SK-N-SH (cell line): ENCODE data around the genes THAP11, LCAT and NFATC3.

DNA sequence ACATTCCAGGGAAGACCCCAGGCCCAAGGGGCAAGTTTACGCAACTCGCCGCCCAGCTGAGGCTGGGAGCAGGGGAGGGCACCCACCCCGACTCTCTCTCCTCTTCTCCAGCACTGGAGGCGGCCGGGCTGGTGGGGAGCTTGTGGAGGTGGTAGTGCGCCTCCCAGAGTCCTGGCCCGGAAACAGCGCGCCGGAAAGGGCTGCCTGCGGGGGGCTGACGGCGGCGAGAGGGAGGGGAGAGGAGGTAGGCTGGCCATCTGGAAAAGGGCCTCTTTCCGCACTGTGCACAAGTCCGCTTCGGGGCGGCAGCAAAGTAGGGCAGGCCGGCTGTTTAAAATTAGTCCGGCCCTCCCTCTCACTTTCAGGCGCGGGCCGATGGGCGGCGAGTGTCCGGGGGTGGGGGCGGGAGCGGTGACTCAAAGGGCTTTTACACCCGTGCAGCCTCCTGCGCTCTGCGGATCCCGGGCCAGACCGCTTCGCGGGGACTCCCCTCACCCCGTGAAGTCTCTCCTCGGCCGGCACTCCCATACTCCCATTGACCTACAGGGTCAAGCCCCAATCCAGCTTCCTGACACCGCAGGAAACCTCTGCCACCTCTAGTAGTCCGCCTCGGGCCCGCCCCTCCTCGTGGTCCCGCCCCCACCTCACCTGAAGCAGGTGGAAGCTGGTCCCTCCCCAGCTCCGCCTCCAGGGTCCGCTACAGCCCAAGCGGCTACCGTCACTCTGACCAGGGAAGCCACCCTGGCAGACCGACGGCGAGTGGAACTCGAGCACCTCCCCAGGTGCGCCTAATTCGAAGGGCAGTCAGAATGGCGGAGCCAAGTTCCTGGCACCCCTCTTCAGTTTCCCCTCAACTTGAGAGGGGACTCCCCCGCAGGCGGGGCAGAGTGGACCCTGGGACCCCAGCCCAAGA lies 843 bp downstream of the FHOD1 start:
- RRBS = 2% methylated on average over 22 of the region's 58 CpGs
CAGE:
- cytosol, long polyA plus RNA = no peak
- long polyA plus RNA = no peak
- nucleus, long polyA plus RNA = no peak

DNA sequence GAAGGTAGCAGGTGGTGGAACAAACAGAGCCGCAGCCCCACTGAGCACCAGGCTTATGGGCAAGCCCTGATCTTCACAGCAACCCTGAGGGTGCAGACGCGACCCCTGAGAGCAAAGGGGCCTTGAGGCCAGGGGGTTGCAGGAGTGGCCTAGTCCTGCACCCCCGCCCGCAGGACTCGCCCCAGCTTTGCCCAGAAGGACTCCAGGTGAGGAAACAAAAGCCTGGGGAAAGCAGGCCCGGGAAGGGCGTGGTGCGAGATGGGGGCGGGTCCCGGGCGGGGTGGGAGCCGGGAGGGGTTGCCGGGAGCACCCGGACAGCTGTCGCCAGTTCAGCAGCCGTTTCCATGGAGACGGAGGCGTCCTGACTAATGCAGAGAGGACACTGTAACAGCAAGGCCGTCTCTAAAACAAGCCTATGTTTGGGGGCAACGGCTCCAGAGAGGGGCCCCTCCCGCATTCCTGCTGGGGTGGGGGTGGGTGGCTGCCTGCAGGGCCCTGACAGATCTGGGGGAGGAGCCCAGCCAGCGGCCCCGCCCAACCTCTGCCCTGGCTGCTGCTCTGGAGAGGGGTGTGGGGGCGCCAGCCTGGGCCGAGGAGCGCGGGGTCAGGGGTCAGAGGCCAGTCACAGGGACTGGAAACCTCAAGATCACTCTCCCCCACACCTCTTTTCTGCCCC lies 2.9 kb upstream of the TPPP3 start:
- RRBS = no CpG with 5 or more reads among the region's 28 CpGs
CAGE:
- cytosol, long polyA plus RNA = no peak
- long polyA plus RNA = no peak
- nucleus, long polyA plus RNA = no peak

GRCh38 chr16:67448337-67448981 lies 17.5 kb downstream of the HSD11B2 start:
- RRBS = no CpG with 5 or more reads among the region's 9 CpGs
CAGE:
- cytosol, long polyA plus RNA = no peak
- long polyA plus RNA = no peak
- nucleus, long polyA plus RNA = no peak

DNA sequence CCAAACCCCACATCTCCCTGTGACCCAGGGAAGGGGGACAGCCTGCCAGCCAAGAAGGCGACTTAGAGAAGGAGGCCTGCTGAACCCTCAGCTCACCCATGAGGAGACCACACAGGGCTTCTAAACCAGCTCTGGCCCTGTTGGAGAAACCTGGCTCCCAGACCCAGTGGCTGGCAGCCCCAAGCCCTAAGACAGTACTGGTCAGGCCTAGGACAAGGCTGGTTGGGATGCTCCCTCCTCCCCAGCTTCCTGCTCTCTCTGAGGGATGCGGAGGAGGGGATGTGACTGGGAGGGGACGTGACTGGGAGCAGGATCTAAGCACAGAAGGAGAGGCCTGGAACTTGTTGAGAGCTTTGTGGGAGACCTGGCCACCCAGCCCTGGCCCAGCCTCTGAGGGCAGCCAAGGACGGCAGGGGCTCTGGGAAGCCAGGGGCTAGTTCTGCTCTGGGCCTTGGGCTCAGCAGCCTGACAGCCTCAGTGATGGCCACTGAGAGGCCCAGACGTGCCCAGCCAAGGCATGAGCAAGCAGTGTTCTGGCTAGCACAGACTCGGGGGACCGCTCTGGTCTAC lies 22.9 kb downstream of the ATP6V0D1 start:
- RRBS = no CpG with 5 or more reads among the region's 7 CpGs
CAGE:
- cytosol, long polyA plus RNA = no peak
- long polyA plus RNA = no peak
- nucleus, long polyA plus RNA = no peak

DNA sequence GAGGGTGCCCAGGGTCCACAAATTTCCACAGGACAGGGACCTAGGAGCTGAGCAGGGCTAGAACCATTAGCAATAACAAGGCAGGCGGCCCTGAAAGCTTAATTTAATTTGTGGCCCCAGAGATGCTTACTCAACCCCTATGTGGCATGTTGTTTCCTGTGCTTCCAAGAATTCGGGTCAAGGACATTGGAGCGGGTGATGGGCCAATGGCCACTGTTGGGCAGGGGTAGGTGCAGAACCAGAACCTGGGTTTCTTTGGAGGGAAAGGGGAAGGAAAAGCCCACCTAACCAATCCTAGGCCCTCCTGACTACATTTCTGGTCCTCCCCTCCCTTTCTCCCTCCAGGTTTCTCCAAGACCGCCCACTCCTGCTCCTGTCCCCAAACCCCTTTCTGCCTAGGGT lies 419 bp upstream of the AGRP start:
- RRBS = no CpG with 5 or more reads among the region's 4 CpGs
CAGE:
- cytosol, long polyA plus RNA = no peak
- long polyA plus RNA = no peak
- nucleus, long polyA plus RNA = no peak

DNA sequence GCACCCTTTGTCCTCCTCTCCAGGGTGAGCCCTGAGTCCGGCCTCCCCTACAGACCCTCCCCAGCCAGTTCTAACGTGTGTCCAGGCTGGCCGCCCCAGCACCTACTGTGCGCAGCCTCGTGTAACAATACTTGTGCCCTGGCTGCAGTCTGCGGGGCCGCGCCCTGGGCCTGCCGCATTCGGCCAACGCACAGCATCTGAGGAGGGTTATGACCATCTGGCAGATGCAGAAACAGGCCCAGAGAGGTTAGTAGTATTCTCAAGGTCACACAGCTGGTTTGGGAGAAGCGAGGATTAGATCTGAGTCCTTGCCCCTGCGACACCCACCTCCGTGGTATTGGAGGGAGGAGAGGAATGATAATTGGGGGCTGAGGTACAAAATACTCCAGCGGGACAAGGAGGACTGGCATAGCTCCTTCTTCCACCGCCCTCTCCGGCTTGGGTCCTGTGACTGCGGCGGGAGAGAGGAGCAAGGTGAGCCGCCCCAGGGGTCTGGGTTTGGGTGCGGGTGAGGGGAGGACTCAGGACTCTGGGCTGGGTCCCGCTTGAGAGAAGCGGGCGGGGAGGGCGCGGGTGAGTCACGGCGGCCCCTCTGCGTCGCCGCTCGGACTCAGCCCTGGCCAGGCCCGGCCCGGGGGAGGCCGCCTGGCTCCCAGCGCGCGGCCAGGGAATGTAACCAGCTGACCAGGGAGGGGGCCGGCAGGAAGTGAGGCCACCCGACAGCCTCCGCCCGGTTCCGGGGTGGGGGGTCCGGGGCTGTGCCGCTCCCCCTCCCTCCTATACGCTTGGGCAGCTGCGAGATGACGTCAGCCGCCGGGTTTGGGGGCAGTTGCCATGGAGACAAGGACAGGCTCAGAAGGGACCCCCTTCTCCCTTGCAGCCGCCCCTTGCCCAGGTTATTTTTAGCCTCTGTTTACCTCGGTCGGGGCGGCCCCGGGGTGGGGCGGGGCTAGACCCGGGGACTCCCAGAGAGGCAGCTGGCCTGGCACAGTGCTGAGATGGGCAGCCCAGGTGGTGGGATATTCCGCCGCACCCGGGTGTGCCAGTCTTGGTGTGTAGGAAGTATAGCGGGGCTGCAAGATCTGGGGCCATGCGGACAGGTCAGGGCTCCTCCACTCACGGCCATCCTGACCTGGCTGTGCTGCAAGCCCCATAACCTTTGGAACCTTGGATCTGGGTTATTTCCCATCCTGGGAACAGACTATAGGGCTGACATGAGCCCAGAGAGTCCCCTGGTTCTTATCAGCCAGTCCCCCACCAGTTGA lies 1.4 kb downstream of the RIPOR1 start:
- RRBS = 10% methylated on average over 17 of the region's 63 CpGs
CAGE:
- cytosol, long polyA plus RNA = no peak
- long polyA plus RNA = no peak
- nucleus, long polyA plus RNA = no peak

GRCh38 chr16:67539859-67540987 lies 11.6 kb downstream of the RIPOR1 start:
- RRBS = no CpG with 5 or more reads among the region's 29 CpGs
CAGE:
- cytosol, long polyA plus RNA = no peak
- long polyA plus RNA = no peak
- nucleus, long polyA plus RNA = no peak

DNA sequence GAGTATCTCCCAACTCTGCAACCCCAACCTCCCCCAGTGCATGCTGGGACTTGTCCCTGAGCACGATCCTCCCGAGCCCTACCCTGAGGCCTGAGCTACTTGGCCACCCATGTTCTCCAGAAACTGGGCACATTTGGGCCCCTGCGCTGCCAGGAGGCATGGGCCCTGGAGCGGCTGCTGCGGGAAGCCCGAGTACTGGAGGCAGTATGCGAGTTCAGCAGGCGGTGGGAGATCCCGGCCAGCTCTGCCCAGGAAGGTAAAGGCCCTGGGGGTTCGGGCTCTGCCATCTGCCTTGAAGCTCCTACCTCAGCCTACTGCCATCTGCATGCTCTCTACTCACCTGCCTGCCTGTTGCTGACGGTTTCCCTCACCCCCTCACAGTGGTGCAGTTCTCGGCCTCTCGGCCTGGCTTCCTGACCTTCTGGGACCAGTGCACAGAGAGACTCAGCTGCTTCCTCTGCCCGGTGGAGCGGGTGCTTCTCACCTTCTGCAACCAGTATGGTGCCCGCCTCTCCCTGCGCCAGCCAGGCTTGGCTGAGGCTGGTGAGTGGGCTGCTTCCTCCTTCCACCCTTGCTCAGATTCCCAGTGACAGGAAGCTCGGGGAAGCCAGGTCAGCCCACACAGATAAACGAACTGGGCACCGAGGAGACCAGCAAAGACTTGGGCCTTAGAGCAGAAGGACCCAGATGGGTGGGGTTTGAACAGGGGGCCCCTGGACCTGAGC lies 16.1 kb downstream of the RIPOR1 start:
- RRBS = no CpG with 5 or more reads among the region's 20 CpGs
CAGE:
- cytosol, long polyA plus RNA = no peak
- long polyA plus RNA = no peak
- nucleus, long polyA plus RNA = no peak

- RRBS = under 1% methylated on average over 26 of the region's 81 CpGs
CAGE:
- cytosol, long polyA plus RNA = no peak
- long polyA plus RNA = no peak
- nucleus, long polyA plus RNA = no peak
Observed at GRCh38 chr16:67562915-67563533, 698 bp downstream of the CTCF start.

DNA sequence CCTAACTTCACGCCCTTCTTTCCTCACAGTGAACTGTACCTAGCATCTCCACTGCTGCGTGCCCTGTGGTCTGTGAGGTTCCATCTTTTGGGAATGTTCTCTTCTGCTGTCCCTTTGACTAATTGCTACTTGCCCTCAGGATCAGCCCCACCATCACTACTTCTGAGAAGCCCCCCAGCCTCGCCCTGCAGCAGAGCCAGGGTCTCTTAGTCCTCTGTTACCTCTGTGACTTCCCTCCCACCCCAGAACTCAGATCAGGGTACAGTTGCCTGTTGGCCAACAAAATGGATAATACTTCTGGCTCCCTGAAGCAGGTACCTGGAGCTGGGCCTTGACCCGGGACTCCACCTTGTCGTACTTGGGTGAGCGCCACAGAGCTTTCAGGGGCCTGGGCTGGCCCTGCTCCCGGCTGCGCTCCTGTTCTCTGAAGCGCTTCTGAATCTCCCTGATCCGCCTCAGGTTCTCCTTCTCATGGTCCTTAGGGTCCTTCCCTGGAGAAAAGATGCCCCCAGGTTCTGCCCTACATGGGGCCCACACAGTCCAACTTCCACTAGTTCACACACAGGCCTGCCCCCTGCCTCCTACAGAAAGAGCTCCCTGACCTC lies 1.8 kb downstream of the ENKD1 start:
- RRBS = 90% methylated on average over 4 of the region's 10 CpGs
CAGE:
- cytosol, long polyA plus RNA = no peak
- long polyA plus RNA = no peak
- nucleus, long polyA plus RNA = no peak

DNA sequence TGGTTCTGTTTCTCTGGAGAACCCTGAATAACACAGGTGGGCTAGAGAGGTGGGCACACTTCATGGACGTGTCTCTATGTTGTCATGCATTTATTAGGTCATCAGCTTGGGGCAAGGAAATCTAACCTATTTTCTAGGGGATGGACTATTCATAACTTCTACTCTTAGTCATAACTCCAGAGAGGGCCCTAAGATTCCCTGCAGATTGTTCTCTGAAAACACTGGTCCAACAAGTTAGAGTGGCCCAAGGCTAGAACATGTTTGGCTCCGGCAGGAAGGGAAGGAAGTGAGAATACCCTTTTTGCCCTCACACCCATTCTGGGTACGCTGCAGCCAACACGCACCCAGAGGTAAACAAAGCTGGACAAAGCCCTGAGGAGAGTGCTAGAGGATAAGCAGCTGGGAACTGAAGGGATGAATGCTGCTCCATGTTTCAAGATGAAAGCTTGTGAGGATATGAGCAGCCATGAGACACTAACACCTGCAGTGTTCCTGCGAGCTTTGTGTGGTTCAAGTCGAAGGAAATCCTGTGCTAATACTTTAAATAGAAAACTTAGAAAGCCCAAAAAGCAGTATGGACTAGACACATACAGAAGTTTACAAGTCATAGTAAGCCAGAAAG lies 10.0 kb downstream of the C16orf86 start:
- RRBS = no CpG with 5 or more reads among the region's 6 CpGs
CAGE:
- cytosol, long polyA plus RNA = no peak
- long polyA plus RNA = no peak
- nucleus, long polyA plus RNA = no peak

- RRBS = no CpG with 5 or more reads among the region's 6 CpGs
CAGE:
- cytosol, long polyA plus RNA = no peak
- long polyA plus RNA = no peak
- nucleus, long polyA plus RNA = no peak
Observed at GRCh38 chr16:67804661-67805535, 1.5 kb downstream of the RANBP10 start.

DNA sequence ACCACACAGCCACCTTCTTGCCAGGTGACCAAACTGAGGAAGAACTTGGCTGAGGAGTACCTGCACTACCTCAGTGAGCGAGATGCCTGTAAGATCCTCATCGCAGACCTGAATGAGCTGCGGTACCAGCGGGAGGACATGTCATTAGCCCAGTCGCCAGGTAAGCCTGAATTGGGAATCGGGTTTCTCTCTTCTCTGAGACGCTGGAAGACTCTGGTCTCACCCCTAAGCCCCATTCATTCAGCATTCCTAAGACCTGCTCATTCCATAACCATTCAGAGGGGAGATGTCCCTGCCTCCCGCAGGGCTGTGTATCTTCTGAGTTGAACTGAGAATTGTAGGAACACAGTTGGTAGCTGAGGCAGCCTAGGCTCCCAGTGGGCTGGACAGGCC lies 17.0 kb upstream of the THAP11 start:
- RRBS = no CpG with 5 or more reads among the region's 8 CpGs
CAGE:
- cytosol, long polyA plus RNA = no peak
- long polyA plus RNA = no peak
- nucleus, long polyA plus RNA = no peak

DNA sequence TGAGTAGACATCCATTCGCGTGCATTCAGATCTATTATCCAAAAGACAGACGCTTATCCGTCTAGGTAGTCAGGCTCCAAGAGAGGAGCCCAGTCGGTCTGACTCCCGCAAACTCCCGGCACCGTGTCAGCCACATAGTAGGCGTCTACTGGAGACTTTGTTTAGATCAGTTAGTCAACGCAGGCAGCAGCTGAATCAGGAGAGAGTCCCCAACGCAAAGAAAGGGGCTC lies 631 bp upstream of the THAP11 start:
- RRBS = no CpG with 5 or more reads among the region's 11 CpGs
CAGE:
- cytosol, long polyA plus RNA = no peak
- long polyA plus RNA = no peak
- nucleus, long polyA plus RNA = no peak

DNA sequence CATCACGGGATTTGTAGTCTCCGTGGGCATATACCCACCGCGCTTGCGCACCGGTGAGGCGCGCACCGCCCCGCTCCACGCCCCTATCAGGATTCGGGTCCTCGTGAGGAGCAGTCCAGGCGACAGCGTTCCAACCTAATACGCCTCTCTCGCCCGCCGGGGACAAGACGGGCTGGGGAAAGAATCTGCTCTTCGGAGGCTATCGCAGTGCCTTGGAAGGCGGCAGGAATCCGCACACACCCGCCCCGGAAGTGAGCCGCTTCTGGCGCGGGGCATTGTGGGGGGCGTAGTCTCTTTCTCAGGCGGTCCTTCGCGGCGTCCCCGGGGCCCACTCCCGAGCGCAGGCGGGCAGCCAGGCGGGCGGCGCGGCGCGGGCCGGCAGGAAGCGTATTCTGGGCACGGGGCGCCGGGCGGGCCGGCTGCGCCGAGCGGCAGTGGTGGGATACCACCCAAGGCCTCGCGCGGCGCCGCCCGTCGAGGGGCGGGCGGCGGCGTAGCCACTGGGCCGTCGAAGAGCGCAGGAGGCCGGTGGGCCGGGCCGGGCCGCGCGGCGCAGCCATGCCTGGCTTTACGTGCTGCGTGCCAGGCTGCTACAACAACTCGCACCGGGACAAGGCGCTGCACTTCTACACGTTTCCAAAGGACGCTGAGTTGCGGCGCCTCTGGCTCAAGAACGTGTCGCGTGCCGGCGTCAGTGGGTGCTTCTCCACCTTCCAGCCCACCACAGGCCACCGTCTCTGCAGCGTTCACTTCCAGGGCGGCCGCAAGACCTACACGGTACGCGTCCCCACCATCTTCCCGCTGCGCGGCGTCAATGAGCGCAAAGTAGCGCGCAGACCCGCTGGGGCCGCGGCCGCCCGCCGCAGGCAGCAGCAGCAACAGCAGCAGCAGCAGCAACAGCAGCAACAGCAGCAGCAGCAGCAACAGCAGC lies at the start of gene THAP11:
TSS of gene THAP11 (plus strand) at position 324 of the 931 bp plus-strand sequence.
- RRBS = 1% methylated on average over 55 of the region's 109 CpGs
CAGE:
- cytosol, long polyA plus RNA = no peak
- long polyA plus RNA = no peak
- nucleus, long polyA plus RNA = no peak

- RRBS = no CpG with 5 or more reads among the region's 6 CpGs
CAGE:
- cytosol, long polyA plus RNA = no peak
- long polyA plus RNA = no peak
- nucleus, long polyA plus RNA = no peak
Observed at GRCh38 chr16:67873884-67874420, 1.1 kb downstream of the EDC4 start.

DNA sequence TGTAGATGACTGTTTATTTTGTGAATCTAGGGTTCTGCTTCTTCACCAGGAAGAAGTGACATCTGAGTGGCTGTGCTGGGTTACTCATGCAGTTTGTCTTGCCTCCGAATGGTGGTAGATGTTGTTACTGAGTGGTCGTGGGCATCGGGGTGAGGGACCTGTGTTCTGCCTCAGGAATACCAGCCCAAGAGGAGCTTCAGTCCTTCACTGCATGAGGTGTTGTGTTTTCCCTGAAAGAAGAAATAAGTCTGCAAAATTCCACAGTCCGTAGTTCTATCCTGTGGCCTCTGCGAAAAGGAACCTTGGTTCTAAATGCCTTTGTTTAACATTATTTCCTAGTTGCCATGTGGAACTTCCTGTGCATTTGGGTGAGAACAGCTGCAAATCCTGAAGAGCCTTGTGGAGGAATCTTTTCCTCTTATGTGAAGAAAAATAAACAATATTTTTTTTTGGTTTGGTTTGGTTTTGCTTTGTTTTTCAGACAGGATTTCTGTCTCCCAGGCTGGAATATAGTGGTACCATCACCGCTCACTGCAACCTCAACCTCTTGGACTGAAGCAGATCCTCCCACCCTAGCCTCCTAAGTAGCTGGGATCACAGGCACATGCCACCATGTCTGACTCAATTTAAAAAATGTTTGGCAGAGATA lies 9.8 kb downstream of the PSKH1 start:
- RRBS = no CpG with 5 or more reads among the region's 6 CpGs
CAGE:
- cytosol, long polyA plus RNA = no peak
- long polyA plus RNA = no peak
- nucleus, long polyA plus RNA = no peak

DNA sequence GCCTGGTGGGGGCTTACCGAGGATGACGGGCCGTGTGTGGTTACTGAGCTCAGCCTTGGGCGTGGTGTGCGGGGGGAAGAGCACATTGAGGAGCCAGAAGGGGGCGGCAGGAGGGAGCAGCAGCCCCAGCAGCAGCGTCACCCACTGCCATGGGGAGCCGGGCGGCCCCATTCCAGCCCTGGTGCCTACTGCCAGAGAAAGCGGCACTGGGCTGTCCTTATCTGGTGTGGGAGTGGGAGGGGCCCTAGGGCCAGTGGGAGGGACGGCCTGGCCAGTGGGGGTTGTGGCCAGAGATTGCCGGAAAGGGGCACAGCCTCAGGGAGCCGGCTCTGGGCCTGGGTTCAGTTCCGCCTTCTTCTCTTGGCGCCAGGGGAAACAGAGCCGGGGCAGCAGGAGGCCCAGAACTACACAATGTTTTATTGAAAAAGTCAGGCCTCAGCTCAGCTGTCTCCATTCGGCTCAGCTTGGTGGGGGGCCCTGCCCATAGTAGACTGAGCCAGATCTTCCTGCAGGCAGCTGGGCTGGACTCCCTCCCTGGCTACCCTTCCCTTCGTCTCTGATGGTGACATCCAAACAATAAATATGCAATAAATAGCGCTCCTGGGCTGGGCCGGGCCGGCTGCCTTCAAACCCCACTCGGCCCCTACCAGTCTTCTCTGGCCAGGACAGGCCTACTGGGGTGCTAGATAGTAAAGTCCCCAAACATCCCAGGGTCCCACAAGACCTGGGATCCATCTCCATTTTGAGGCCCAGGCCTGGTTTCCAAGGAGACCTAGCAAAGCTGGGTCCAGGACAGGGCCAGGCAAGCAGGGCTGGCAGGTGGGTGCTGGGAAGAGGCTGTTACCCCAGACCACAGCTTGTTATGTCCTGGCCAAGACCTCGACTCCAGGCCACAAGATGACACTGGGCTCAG lies at the start of gene LCAT:
TSS of gene LCAT (minus strand) at position 190 of the 913 bp plus-strand sequence.
- RRBS = 96% methylated on average over 4 of the region's 23 CpGs
CAGE:
- cytosol, long polyA plus RNA = no peak
- long polyA plus RNA = no peak
- nucleus, long polyA plus RNA = no peak

- RRBS = no CpG with 5 or more reads among the region's 5 CpGs
CAGE:
- cytosol, long polyA plus RNA = no peak
- long polyA plus RNA = no peak
- nucleus, long polyA plus RNA = no peak
Observed at GRCh38 chr16:68013307-68013843, 2.3 kb downstream of the DPEP2NB start.

GRCh38 chr16:68085288-68086171 lies at the start of gene NFATC3:
NFATC3 (plus strand) TSS chr16:68085370.
- RRBS = 1% methylated on average over 47 of the region's 105 CpGs
CAGE:
- cytosol, long polyA plus RNA = no peak
- long polyA plus RNA = no peak
- nucleus, long polyA plus RNA = no peak